Pulmonary lymph node (tissue), 1 donor: ENCODE measurements around the genes TRAPPC6A and BLOC1S3.

DNA sequence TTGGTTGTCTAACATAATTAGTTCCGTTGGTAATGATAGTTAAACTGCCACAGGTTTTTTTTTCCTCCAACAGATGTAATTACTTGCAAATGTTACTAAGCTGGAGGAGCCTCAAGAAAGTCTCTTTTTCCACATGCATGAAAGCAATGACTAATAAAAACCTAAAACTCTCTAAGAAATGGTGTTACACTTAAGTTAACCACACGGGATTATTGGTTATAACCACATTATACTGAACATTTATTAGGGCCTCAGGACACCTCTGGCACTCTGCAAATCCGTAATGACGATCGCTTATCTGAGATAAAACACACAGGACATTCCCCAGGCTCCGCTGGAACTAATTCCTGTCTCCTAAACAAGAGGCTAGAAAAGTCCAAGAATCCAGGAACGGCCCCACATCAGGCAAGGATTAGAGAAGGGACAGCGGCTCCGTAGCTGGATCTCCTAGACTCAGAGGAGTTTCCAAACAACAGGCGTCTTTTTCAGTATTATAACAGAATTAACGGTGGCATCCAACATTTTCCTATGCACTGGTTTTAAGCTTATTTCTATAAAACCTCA, 693 bp downstream of the ZNF235 start:
- PRO-cap = no peak

- PRO-cap = no peak
Measured at GRCh38 chr19:44626000-44626714, 12.8 kb downstream of the IGSF23 start.

- PRO-cap = no peak
Measured at GRCh38 chr19:44644732-44644888, 900 bp downstream of the PVR start.

DNA sequence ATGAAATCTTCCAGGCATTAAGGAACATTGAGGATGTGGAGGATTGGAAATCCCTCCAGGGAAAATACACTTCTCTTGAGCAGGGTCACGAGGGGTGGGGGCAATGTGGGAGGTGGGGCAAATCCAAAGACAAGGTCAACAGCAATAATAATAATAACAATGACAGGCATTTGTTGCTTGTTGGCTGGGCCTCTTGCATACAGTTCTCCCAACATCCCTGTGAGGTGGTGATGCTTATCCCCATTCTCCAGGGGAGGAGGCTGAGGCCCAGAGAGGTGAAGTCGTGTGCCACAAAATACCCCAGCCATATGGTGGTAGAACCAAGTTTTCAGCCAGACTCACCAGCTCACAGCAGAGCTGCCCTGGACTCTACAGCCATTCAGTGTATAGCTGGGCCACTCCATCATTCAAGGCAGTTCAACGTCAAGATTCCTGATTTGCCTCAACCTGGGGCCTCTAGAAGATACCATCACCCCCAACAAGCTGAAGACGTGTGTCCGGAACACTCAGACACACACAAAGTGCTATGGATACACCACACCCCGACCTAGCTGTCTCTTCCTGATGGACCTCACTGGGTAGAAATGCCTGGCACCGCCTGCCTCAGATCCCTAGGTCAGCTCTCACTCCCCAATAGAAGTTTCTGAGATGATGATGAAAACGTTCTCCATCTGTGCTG, 4.4 kb upstream of the CEACAM19 start:
- PRO-cap = no peak

- PRO-cap = no peak
Measured at GRCh38 chr19:44719100-44719739, 20.3 kb downstream of the CEACAM16 start.

DNA sequence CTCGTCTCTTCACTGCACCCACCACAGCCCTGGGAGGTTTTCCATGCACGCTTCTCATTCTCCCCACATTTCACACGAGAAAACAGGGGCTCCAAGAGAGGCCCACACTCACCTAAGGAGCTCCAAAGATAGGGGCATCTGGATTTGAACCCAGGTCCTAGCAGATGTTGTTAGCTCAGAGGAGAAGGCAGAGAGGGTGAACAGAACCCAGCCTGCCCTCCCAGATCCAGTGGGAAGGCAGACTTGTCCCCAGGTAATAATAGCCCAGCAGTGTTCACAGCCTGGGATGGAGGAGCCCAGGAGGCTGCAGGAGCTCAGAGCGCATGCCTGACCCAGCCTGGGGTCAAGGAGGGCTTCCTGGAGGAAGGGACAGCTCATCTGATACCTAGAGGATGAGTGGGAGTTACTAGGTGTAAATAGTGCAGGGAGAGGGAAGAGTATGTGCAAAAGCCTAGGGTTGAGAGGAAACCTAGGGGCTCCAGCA, 23.7 kb downstream of the CEACAM16 start:
- PRO-cap = no peak

DNA sequence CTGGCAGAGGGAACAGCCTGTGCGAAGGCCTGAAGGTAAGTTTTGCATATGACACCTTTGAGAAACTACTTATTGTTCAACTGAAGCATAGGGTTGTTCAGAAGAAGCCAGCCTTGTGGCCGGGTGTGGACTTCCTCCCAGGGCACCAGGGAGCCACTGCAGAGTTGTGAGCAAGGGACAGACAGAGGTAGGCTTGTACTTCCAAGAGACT, 24.6 kb downstream of the CEACAM16 start:
- PRO-cap = no peak

GRCh38 chr19:44805932-44806131, 3.1 kb upstream of the BCAM start:
- PRO-cap = no peak

GRCh38 chr19:44818579-44819292, 9.8 kb downstream of the BCAM start:
- PRO-cap = no peak

GRCh38 chr19:44820656-44821882, 12.2 kb downstream of the BCAM start:
- PRO-cap = no peak

DNA sequence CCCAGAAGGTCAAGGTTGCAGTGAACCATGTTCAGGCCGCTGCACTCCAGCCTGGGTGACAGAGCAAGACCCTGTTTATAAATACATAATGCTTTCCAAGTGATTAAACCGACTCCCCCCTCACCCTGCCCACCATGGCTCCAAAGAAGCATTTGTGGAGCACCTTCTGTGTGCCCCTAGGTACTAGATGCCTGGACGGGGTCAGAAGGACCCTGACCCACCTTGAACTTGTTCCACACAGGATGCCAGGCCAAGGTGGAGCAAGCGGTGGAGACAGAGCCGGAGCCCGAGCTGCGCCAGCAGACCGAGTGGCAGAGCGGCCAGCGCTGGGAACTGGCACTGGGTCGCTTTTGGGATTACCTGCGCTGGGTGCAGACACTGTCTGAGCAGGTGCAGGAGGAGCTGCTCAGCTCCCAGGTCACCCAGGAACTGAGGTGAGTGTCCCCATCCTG, 1.9 kb downstream of the APOE start:
- PRO-cap = no peak

GRCh38 chr19:44909062-44909833, 3.7 kb downstream of the APOE start:
- PRO-cap = no peak

DNA sequence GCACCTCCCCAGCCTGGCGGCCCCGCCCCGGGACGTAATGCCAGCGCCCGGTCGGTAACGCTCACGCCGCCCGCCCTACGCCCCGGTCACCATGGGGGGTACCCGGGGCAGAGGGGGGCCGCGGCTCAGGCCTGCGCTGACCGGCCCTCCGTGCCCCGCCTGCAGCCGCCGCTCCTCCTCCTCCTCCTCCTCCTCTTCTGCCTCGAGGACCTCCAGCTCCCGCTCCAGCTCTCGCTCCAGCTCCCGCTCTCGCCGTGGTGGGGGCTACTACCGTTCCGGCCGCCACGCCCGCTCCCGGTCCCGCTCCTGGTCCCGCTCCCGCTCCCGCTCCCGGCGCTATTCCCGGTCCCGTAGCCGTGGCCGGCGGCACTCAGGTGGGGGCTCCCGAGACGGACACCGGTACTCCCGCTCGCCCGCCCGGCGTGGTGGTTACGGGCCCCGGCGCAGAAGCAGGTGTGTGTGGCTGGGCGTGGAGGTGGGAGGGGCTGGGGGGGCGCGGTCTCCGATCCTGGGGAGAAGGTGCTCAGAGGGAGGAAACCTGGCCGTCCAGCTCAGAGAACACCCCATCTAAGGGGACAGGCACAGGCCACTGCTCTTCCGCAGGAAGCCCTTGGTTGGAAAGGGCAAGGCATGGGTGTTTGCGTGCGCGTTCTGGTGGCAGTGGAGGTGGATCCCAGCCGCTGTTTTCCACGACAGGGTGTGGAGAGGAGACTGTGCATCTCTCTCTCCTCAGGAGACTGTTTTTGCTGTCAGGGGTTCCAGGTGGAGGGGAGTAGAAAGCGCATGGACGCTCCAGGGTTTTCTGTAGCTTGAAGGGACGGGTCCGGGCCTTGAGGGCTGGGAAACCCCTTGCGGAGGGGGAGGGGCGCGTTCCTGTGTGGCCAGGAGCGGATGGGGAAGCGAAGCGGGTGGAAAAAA, 11.8 kb downstream of the ZNF296 start:
- PRO-cap = unidirectional peak, minus-strand start at position 332 of the sequence

DNA sequence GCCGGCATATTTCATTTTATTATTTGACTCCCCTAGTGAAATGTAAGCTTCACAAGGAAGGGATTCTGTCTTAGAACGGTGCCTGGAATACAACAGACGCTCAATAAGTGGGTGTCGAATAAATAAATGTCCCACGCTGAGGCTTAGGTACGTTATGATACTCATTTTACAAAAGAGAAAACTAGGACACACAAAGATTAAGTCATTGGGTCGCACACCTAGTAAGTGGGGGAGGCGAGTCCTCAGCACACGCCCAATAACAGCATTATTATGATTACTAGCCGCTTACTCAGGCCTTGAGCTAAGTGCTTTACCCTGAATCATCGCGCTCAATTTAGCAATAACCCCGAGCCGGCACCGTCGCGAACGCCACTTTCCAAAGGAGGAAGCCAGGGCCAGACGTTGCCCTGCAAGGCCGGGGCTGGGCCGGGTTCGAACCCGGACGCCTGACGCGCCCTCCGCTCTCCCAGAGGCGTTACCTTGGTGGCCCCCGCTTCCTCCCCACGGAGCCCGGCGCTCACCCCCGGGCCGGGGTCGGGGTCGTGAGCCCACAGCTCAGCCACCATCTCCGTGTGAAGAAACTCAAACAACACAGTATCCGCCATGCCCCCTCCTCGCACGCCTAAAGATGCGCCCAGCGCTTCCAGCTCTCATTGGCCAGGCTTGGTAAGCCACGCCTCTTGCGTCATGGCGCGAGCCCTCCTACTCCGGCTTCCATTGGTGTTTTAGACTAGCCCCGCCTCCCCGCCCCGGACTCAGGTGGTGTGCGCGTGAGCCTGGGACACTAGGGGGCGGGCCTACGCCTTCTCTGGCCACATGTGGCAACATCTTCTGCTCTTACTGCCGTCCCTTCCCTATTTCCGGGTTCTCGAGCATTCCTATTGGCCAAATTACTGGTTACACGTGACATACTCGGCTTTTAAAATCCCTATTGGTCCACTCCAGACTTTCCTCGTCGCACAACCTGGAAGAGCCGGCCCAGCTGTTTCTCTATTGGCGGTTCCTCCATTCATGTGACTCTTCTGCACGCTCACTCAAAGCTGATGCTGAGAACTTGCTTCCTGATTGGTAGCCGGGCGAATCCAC, at the start of gene TRAPPC6A:
TSS of gene TRAPPC6A (minus strand) at position 624 of the 1,086 bp plus-strand sequence.
- PRO-cap = bidirectional peak, plus-strand start at position 779 of the sequence, minus-strand start at position 624 of the sequence; bidirectional peak, plus-strand start outside the sequence, minus-strand start at position 1,013 of the sequence

DNA sequence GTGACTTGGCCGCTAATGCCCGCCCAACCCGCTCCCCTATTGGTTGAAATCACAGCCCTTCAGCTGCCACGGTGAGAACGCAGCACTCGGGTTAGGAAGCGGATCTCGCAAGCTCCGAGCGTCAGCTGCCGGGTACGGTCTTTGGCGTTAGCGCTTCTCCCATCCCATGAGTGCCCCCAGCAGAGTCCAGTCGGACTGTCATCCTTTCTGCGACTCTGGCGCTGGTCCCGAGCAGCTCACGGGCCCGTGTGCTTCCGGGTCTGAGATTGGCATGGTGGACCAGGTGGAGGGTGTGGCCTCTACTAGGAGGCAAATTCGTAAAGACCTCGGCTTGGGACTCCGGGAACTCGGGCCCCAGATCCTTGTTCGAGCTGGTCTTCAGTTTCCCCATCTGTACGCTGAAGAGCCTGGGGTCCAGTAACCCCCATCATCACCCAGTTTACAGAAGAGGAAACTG, at the start of gene BLOC1S3:
TSS of gene BLOC1S3 (plus strand) at position 85 of the 457 bp plus-strand sequence.
- PRO-cap = bidirectional peak, plus-strand start at position 85 of the sequence, minus-strand start outside the sequence

DNA sequence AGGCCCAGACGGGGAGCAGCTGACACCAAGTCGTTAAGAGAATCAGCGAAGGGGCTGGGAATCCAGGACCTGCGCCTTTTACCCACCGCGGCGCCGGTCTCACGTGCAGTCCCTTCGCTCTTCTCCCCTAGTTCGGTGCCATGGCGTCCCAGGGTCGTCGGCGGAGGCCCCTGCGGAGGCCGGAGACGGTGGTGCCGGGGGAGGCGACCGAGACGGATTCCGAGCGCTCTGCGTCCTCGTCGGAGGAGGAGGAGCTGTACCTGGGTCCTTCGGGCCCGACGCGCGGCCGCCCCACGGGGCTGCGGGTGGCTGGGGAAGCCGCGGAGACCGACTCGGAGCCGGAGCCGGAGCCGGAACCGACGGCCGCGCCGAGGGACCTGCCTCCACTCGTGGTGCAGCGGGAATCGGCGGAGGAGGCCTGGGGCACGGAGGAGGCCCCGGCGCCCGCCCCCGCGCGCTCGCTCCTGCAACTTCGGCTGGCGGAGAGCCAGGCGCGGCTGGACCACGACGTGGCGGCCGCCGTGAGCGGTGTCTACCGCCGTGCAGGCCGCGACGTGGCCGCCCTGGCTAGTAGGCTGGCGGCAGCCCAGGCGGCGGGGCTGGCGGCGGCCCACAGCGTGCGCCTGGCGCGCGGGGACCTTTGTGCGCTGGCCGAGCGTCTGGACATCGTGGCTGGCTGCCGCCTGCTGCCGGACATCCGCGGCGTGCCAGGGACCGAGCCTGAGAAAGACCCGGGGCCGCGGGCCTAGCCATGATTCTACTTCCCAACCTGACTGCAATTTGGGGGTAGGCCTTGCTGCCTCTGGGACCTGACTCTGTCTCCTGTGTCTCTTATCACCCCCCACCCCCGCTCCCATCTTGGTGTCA, 806 bp downstream of the BLOC1S3 start:
- PRO-cap = no peak

DNA sequence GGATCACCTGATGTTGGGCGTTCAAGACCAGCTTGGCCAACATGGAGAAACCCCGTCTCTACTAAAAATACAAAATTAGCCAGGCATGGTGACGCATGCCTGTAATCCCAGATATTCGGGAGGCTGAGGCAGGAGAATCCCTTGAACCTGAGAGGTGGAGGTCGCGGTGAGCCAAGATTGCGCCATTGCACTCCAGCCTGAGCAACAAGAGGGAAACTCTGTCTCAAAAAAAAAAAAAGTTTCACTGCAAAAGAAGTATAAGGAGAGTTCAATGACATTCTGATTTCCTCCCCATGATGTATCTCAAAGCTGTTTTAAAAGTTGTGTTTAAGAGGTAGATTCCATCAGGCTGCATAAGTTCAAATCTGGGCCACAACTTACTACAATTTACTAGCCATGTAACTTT, 10.6 kb downstream of the MARK4 start:
- PRO-cap = no peak

GRCh38 chr19:45321135-45321334, 1.6 kb downstream of the CKM start:
- PRO-cap = no peak

- PRO-cap = no peak
Measured at GRCh38 chr19:45395325-45396045, 9.4 kb downstream of the PPP1R13L start.

- PRO-cap = no peak
Measured at GRCh38 chr19:45402192-45403343, 2.3 kb downstream of the PPP1R13L start.